CMK (cell line): ENCODE data around the gene MEIOSIN.

- RRBS: 1% methylated on average over 1 of the region's 16 CpGs
Observed at GRCh38 chr19:45079578-45080131, 595 bp downstream of the GEMIN7 start.

GRCh38 chr19:45402192-45403343 lies 2.3 kb downstream of the PPP1R13L start:
- RRBS: 22% methylated on average over 5 of the region's 46 CpGs

DNA sequence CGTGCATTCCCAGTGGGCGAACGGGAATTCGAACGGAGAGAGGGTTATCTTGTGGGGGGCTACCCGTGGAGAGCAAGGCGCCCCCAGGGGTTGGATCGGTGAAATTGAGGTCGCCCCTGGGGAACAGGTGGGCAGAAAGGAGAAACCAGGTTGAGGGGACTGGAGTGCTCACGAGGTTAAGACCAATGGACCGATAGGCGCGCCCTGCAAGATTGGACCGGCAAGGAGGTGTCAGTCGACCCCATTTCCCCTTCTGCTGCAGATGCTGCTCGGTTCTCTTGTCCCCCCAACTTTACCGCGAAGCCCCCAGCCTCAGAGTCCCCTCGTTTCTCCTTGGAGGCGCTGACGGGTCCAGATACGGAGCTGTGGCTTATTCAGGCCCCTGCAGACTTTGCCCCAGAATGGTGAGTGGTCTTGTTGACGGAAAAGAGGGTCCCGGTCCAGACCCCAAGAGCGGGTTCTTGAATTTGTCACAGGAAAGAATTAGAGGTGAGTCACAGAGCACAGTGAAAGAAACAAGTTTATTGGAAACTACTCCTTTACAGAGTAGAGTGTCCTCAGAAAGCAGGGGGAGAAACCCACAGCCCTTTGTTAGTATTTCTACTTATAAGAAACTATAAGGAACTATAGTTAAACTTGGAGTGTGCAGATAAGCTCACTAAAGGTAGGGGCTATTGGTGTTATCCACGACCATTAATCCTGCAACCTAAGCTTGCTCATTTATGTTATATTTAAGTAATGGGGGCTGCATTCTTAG lies 566 bp downstream of the POLR1G start:
- RRBS: no CpG with 5 or more reads among the region's 26 CpGs

GRCh38 chr19:45442798-45443230 lies 19.1 kb upstream of the ERCC1 start:
- RRBS: no CpG with 5 or more reads among the region's 7 CpGs

GRCh38 chr19:45468103-45468753 lies 432 bp downstream of the FOSB start:
- RRBS: 2% methylated on average over 8 of the region's 37 CpGs

GRCh38 chr19:45471585-45471893 lies 3.7 kb downstream of the FOSB start:
- RRBS: no CpG with 5 or more reads among the region's 2 CpGs

DNA sequence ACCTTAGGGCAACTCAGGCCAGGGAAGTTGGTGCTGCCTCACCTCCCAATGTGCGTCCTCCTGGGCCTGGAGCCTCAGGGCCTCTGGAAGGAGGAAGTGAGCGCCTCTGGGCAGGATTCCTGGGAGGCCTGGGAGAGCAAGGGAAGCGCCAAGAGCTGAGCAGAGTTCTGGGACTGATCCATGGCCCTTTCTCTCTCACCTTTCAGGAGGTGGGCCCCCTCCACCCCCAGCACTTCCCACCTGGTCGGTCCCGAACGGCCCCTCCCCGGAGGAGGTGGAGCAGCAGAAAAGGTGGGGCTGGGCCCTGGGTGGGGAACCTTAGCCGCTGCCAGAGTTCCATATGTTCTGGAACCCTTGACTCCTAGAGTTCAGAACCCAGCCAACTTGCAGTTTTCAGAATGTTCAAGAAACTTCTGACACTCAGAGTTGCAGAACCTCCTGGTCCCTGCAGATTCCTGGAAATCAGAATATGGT lies 13.9 kb downstream of the VASP start:
- RRBS: no CpG with 5 or more reads among the region's 8 CpGs

DNA sequence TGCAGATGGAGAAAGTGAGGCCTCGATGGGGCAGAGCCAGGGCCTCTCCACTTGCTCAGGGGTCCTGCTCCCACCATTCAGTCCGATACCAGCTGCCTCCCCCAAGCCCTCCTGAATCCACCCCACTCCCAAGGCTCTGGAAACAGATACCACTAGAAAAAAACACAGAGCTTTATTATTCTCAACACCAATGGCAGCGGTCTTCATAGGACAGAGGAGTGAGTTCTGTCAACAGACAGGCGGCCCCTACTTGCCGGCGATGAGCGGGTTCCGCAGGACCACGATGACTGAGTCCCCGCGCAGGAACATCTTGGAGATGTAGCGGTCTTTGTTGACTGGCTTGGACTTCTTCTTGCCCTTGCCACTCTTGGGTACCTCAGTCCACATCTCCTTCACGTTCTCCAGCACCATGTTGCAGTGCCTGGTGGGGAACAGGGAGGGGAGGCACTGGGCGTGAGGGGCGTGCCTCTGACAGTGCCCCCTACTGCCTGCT lies 4.4 kb downstream of the SNRPD2 start:
- RRBS: no CpG with 5 or more reads among the region's 15 CpGs

GRCh38 chr19:45715818-45717129 lies 14.4 kb downstream of the FBXO46 start:
- RRBS: 2% methylated on average over 5 of the region's 27 CpGs

- RRBS: no CpG with 5 or more reads among the region's 51 CpGs
Observed at GRCh38 chr19:45717130-45718034, 13.3 kb downstream of the FBXO46 start.

- RRBS: 98% methylated on average over 11 of the region's 46 CpGs
Observed at GRCh38 chr19:45733241-45733691, at the start of gene MEIOSIN. TSS of gene MEIOSIN (plus strand) at chr19:45733439.

- RRBS: no CpG with 5 or more reads among the region's 9 CpGs
Observed at GRCh38 chr19:45789051-45789537, 3.6 kb downstream of the DMWD start.

DNA sequence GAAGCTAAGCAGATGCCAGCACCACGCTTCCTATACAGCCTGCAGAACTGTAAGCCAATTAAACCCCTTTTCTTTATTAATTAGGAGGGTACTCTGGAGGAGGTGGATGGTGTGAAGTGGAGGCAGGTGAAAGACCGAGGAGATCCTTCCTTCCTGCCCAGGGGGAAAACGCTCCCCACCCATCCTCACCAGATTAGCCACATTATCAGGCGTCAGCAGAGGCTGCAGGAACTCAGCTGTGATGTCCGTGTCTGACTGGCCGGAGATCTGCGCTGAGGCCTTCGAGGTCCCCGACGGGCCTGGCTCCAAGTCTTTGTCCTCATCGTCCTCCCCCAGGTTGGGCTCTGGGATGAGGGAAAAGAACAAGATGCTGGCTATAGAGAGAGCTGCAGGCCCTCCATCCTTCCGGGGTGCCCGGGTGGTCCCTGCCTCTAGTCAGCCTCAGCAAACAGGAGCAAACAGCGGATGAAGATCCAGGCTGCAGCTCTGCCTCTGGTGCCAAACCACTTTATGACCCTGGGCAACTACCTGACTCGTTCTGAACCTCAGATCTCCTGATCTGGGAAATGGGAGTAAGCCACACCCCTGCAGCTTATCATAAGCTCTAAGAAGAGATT lies 23.3 kb upstream of the RSPH6A start:
- RRBS: 87% methylated on average over 5 of the region's 15 CpGs

DNA sequence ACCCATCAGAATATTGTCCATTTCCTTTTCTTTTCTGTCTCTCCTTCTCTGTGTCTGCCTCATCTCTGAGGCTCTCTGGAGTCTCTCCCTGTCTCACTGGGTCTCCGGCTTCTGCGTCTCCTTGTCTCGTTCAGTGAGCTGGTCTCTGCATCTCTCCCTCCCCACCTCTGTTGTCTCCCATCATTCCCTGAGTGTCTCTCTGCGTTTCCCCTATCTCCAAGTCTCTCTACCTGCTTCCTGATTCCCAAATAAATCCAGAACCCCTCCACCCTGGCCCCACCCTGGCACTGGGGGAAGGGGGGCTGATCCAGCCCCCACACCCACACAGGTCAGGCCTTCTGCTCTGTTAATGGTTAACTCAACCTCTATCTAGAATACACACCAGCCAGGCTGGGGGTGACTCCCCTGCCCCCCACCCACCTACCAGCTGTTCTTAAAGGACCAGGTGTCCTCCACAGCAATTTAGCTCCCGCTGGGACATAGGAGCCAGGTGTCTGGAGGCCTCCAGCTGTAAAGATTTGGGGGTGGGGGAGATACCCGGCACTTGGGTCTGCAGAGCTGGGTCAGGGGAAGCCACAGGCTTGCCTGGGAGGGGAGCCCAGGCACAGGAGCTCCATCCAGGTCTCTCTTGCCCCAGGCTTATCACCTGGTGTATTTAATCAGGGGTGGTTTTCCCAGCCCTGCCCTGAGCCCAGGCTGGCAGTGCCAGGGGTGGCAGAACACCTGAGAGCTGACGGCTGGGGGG lies 4.0 kb downstream of the IRF2BP1 start:
- RRBS: no CpG with 5 or more reads among the region's 7 CpGs

- RRBS: no CpG with 5 or more reads among the region's 23 CpGs
Observed at GRCh38 chr19:45883263-45883926, 2.5 kb downstream of the IRF2BP1 start.

- RRBS: no CpG with 5 or more reads among the region's 26 CpGs
Observed at GRCh38 chr19:45885563-45885781, 469 bp downstream of the IRF2BP1 start.

DNA sequence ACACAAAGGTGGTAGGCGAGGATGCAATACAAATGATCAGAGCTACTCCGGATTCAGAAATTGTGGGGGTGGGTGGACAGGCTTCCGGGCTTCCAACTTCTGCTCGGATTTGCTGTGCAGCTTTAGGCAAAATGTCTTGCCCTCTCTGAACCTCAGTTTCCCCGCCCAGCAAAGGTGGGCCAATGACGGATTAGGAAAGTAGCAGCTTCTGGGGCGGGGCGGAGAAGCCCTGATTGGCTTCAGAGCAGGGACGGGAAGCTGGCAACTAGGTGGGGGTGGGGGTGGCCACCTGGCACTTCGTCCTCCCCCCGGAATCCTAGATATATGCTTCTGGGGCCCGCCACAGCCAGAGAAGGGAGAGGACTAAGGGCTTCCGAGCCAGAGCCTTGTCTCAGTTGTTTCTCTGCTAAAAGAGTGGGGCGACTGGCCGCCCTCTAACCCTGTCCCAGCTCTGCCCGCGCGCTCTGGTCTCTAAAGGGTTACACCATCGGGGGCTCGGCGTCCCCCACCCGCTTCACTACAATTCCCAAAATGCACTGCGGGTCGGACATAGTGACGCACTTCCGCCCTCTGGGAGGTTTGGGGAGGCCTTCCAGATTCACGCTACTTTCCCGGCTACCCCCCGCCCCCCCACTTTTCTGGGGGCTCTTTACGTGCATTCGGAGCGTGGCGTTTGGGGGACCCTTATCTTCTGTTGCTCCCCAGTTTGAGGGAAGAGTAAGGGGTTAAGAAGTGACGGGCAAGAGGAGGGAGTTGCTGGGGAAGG lies 575 bp upstream of the IRF2BP1 start:
- RRBS: under 1% methylated on average over 2 of the region's 34 CpGs

GRCh38 chr19:45927514-45928150 lies 13.1 kb upstream of the NANOS2 start:
- RRBS: under 1% methylated on average over 7 of the region's 34 CpGs

GRCh38 chr19:46131943-46132335 lies 7.5 kb upstream of the IGFL3 start:
- RRBS: no CpG with 5 or more reads among the region's 3 CpGs

DNA sequence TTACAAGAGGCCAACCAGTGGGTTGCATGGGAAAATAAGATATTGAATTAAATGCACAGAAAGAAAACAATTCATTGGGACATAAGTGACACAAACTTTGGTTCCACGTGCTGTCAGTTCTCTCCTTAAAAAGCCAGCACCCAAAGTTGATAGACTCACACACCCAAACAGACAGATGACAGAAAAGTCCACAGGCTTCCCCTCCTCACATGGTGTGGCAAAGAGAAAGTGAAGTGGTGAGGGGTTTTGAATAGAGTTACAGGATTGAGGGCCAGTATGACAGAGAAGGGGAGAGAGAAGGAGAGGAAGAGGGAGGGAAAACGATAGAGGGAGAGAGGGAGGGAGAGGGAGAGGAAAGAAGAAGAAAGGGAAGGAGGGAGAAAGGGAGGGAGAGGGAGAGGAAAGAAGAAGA lies 7.9 kb upstream of the IGFL3 start:
- RRBS: no CpG with 5 or more reads among the region's 2 CpGs